Parietal lobe (tissue), 2 donors: ENCODE measurements around a stretch of chr22.

- RAMPAGE, long total RNA: no peak
Observed at GRCh38 chr22:47631322-47632454, 857.7 kb upstream of the TAFA5 start.

DNA sequence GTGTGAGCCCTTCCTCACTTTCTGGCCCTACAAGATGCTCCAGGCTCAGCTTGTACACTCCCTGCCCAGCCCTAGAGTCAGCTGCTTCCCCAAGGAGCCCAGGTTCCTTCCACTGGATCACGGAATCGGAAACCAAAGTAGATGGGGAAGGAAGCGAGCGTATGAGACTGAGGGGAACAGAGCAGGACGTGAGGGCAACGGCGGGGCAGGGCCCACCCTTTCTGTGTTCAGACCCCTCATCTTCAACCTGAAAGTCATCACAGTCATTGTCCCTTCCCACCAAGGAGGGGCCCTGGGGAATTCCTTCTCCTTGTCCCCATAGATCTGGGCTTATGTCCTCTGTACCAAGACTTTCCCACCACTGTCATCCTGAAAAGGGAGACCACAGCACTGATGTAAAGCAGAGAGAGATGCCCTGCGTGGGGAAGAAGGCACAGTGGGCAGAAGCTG lies 605.9 kb upstream of the TAFA5 start:
- RAMPAGE, long total RNA: no peak

DNA sequence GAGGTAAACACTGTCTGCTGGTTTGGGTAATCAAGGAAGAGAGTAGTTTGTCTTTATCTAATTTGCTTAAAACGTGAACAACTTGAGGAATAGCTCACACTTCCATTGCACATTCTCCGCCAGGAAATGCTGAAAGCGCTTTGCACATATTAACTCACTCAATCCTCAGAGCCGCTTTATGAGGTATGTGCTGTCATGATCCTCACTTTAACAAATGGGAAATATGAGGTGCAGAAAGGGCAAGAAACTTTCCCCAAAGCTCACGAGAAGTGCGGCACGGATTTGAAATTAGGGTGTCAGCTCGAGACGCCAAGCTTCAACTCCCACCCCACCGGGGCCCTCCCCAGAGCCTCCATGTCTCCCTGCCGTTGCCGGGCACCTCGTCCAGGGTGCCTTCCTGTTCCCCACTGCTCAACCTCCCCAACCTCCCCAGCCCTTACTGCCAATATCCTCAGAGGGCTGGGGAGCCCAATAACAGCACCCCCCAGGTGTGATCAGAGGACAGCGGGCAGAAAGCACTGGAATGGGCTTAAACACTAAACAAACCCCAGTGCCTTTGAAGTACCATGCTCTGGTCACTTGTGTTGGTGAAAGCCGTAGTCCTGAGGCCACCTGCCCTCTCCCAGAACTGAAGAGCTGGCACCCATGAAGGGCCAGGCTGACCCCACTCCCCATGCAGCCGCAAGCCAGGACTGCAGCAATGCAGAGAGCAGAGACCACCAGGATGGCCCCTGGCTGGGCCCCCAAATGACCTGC lies 390.5 kb upstream of the TAFA5 start:
- RAMPAGE, long total RNA: no peak

GRCh38 chr22:48254327-48254676 lies 235.1 kb upstream of the TAFA5 start:
- RAMPAGE, long total RNA: no peak

DNA sequence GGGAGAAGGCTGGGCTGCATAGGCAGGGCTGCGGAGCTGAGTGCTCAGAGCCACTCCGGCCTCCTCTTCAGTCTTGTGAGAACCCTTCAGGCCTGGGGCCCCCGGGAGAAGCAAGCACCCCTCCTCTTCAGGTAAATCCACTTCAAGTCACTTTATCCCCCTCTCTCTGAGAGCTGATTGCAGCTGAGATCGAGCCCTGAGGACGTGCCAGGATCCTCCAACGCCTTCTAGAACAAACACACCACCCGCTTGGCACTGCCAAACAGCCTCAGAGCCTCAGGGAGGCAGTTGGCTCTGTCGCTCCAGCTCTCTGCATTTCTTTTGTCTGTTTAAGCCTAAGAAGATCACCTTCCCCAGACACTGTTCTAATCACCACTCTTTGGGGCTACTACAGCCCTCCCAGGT lies 187.9 kb upstream of the TAFA5 start:
- RAMPAGE, long total RNA: no peak

DNA sequence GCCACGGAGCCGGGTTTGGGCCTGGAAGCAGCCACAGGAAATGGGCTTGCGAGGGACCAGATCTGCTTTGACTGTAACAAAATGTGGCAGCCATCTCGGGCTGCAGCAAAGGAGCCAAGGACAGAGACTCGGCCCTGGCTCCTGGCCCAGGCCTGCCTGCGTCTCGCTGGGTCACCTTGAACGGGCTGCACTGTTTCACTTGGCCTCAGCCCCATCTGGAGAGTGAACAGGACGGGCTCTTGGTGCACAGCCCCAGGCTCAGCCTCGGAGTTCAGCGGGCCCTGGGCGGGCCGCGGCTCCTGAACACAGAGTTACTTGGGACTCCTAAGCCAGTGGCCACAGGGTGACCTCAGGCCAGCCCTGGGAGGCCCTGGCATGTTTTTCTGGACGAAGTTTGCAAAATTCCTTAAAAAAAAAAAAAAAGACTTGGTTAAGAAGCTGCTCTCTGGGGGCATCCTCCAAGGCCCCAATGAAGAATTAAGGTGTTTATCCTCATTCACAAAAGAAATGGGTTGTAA lies 12.0 kb upstream of the TAFA5 start:
- RAMPAGE, long total RNA: no peak

DNA sequence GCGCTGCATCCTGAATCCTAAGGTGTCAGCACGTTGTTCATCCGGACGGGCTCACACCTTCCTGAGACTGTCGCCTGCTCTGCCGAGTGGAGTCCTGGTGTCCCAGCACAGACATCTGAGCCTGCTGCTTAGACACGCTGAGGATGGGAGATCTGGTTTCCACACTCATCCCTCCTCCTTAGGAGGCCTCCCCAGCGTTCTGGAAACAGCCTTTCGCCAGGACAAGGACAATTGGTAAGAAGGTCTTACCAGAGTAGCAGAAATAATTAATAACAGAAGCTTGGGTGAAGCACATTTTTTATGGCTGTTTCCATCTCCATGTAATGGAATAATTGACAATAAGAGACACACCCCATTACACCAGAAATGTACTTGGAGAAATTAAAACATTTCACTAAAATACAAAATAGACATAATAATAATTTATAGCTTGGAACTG lies 2.3 kb downstream of the TAFA5 start:
- RAMPAGE, long total RNA: no peak

DNA sequence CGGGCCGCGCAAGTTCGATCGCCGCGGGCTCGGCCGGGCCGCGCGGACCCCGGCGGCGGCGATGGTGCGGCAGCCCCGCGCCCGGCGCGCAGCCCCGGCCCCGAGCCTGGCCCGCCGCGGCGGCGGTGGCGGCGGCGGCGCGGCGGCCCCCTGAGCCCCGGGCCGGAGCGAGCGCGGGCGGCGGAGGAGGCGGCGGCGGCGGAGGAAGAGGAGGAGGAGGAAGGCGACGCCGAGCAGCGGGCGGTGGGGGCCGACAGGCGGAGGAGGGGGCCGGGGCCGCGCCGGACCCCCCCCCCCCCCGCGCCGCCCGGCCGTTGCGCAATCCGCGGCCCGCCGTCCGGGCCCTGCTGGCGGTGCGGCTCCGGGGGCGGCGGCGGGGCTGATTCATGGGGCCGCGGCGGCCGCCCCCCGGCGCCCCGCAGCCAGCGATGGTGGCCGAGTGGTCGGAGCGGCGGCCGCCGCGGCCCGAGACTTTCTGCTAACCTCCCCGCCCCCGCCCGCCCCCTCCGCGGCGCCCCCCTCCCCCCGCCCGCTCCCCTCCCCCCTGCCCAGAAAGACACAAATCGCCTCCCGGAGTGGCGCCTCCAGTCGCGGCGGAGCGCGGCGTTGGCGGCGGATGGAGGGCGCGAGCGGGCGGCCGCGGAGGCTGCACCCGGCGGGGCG lies 86.5 kb downstream of the TAFA5 start:
- RAMPAGE, long total RNA: no peak

- RAMPAGE, long total RNA: no peak
Observed at GRCh38 chr22:49562825-49563403, 264.8 kb downstream of the BRD1 start.

- RAMPAGE, long total RNA: no peak
Observed at GRCh38 chr22:49773847-49774363, 53.8 kb downstream of the BRD1 start.

- RAMPAGE, long total RNA: no peak
Observed at GRCh38 chr22:49784770-49785135, 42.9 kb downstream of the BRD1 start.

GRCh38 chr22:49790651-49791411 lies 36.8 kb downstream of the BRD1 start:
- RAMPAGE, long total RNA: no peak

DNA sequence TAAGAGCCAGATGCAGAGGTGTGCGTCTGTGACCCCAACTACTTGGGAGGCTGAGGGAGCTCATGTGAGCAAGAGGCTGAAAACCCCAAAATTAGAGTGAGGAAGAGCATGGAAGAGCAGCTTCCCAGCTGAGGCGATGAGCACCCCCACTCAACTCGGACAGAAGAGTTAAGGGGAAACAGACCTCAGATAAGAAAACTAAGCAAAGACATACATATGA lies 21.4 kb downstream of the BRD1 start:
- RAMPAGE, long total RNA: no peak

GRCh38 chr22:49825961-49826369 lies 1.7 kb downstream of the BRD1 start:
- RAMPAGE, long total RNA: no peak

- RAMPAGE, long total RNA: no peak
Observed at GRCh38 chr22:49879827-49880894, 26.5 kb downstream of the ZBED4 start.

DNA sequence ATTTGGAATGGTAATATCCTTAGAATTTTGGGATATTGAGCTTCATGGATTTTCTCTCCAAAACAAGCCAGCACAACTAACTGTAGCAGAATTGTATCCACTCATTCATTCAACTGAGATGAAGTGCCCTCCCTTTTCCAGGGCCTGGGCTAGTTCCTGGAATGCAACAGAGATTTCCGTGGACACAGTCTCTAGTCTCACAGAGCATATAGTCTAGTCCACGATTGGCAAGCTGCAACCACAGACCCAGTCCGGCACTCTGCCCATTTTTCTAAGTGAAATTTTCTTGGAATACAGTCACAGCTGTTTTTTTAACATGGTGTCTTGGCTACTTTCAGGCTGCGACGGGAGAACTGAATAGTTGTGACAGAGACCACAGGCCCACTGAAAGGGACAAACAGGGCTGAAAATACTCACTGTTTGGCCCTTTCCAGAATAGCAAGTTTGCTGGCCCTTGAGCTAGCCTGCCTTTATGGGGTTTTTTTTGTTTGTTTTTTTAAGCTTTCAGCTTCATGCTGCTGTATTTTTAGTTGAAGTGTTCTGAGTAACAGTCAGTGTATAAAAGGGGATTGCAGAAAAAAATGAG lies 29.2 kb downstream of the ALG12 start:
- RAMPAGE, long total RNA: no peak

DNA sequence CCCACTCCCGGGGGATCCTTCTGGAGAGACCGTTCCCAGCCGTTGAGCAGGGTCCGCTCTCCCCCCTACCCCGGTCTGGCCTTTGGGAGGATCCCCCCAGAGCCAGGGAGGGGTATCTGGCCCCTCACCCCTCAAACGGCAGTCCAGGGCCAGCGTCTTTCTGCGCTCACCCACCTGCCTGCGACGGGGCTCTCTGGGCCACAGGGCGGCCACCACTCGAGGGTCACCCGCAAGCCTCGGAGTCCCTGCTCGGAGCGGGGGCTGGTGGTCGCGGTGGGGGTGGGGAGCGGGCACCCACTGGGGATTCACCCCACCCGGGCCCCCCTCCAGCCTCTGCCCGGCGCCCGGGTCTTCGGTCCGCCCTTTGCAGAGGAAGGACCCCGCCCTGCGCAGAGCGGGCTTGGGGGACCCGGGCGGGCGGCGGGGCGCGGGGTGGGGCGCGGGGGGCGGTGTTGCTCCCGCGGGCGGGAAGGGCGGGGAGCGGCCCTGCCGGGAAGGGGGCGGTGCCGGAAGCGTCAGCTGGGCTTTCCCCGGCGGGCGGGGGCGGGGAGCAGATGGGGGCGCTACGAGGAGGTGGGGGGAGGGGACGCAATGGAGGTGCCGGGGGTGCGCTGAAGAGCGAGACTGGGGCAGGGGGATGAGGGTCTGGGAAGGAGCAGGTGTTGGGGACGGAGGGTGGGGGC lies 16.6 kb downstream of the CRELD2 start:
- RAMPAGE, long total RNA: no peak

DNA sequence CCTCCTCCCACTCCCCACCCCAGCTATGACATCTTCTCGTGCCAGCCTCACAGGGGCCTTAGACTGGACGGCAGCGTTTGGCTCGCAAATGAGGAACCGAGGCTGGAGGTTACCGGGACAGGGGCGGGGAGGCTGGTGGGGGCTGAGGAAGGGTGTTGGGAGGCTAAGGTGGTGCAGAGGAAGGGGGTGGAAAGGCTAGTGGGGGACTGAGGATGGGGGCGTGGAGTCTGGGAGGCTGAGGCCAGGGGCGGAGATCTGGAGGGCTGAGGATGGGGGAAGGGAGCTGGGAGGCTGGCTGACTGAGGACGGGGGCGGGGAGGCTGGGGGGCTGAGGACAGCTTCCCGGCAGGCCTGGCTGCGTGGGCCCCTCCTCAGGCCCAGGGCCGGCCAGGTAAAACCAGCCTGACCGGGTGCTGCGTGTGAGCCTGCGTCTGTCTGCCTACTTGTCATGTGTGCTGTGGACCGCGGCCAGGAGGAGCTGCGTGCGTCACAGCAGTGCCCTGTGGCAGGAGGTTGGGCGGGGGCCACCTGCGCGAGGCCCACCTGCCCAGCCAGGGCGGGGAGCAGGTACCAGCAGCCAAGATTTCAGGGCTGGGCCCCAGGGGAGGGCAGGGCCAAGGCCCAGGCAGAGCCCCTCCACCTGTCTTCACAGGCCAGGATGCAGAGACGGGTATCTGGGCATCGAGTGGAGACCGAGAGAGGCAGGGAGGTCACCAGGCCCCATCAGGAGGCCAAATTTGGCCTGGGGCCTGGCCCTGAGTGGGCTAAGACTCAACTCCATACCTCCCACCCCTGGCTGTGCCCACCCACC lies 9.4 kb upstream of the PIM3 start:
- RAMPAGE, long total RNA: no peak

- RAMPAGE, long total RNA: no peak
Observed at GRCh38 chr22:49959092-49959549, 1.5 kb upstream of the PIM3 start.

DNA sequence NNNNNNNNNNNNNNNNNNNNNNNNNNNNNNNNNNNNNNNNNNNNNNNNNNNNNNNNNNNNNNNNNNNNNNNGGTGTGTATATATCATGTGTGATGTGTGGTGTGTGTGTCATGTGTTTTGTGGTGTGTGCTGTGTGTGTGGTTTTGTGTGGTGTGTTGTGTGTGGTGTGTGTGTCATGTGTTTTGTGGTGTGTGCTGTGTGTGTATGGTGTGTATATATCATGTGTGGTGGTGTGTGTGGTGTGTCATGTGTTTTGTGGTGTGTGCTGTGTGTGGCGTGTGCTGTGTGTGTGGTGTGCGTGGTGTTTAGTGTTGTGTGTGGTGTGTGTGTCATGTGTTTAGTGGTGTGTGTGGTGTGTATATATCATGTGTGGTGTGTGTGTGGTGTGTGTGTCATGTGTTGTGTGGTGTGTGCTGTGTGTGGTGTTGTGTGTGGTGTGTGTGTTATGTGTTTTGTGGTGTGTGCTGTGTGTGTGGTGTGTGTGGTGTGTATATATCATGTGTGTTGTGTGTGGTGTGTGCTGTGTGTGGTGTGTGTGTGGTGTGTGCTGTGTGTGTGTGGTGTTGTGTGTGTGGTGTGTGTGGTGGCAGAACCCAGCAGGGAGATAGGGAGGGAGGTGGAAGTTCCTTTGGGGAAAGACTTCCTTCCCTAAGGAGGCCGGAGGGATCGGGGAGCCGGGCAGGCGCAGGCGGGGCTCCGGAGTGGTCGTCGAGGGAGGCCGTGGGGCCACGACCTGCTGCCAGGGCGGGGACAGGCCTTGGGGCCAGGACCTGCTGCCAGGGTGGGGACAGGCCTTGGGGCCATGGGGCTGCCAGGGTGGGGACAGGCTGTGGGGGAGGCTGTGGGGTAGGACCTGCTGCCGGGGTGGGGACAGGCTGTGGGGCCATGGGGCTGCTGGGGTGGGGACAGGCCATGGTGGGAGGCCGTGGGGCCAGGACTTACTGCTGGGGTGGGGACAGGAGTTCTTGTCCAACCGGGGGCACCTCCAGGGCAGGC lies 15.0 kb downstream of the PIM3 start:
- RAMPAGE, long total RNA: no peak